Fibroblast of the aortic adventitia (primary cell): Measurements from ENCODE around the genes XPOT and LEMD3.

- CAGE, long polyA plus RNA, result no peak
These were observed 79.4 kb upstream of the MON2 start for GRCh38 chr12:62387264-62387682.

DNA sequence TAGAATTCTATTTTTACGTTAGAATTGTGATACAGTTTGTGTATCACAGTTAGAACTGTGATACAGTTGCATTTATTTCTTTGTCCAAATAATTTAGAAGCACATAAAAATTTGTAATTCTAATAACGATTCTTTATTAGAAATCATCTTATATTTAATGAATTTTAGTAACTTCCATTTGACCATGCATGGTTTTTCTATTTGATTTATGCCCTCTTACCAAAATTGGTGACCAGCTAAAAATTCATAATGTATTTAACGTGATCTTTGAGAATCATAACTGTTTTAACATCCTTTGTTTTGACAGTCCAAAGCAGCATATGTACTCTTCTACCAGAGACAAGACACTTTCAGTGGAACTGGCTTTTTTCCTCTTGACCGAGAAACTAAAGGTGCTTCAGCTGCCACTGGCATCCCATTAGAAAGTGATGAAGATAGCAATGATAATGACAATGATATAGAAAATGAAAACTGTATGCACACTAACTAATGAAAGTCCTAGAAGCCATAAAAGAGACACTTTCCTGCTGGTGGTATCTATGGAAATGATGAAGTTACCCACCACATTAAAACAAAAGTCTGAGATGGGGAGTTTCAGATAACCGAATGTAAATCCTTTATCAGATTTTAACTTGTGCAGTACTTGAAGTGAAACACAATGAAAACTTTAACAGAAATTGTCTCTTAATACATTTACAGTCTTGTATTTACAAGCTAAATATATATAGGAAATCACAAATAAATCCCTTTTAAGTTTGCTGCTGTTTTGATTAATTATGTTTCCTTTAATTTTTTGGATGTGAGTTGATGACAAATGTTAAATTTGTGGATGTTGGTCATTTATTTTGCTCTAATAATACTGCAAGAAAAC, 62.5 kb upstream of the MON2 start:
- CAGE, long polyA plus RNA, result no peak

GRCh38 chr12:62481634-62482449, 15.2 kb downstream of the MON2 start:
- CAGE, long polyA plus RNA, result no peak

- CAGE, long polyA plus RNA, result no peak
These were observed 180.9 kb downstream of the MON2 start for GRCh38 chr12:62647217-62648323.

DNA sequence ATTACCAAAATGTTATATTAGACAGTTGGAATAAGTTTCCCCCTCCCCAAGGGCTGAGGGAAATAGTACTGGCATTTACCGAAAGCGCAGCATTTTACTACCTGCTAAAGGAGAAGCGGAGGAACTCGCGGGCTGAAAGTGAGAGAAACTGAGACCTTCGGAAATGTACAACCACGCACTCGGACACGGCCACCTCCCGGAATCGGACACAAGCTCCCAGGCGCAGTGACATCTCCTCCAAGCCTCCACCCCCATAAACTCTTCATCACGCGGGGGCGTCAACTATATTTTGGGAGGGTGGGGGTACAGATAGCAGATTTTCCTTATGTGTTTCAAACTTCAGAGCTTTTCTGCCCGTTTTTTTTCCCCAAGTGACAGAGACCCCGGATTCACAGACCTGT, 1.1 kb downstream of the PPM1H start:
- CAGE, long polyA plus RNA, result no peak

GRCh38 chr12:63715257-63715650, 47.0 kb upstream of the DPY19L2 start:
- CAGE, long polyA plus RNA, result no peak

DNA sequence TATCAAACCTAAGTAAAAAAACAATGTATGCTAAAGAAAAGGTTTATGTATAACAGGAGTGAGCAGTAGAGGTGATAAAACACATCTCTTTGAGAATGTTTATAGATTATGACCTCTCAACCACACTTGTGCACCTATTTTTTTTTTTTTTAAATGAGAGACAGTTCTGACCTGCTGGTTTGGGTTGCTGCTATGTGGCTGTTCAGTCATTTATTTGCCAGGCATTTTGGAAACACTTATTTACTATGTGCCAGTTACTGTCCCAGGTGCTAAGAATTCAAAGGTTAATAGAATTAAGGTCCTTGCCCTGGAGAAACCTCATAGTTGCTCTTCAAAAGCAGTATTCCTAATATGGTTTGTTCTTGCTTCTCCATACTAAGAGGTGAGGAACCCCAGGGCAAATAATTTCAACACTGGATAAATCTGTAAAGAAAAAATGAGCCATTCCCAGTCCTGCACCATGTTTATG, 56.4 kb downstream of the SRGAP1 start:
- CAGE, long polyA plus RNA, result no peak

GRCh38 chr12:64195316-64195844, 26.7 kb downstream of the KICS2 start:
- CAGE, long polyA plus RNA, result no peak

- CAGE, long polyA plus RNA, result no peak
These were observed 1.5 kb downstream of the C12orf56 start for GRCh38 chr12:64389105-64389466.

GRCh38 chr12:64404014-64404308, 231 bp upstream of the XPOT start:
- CAGE, long polyA plus RNA, result no peak

DNA sequence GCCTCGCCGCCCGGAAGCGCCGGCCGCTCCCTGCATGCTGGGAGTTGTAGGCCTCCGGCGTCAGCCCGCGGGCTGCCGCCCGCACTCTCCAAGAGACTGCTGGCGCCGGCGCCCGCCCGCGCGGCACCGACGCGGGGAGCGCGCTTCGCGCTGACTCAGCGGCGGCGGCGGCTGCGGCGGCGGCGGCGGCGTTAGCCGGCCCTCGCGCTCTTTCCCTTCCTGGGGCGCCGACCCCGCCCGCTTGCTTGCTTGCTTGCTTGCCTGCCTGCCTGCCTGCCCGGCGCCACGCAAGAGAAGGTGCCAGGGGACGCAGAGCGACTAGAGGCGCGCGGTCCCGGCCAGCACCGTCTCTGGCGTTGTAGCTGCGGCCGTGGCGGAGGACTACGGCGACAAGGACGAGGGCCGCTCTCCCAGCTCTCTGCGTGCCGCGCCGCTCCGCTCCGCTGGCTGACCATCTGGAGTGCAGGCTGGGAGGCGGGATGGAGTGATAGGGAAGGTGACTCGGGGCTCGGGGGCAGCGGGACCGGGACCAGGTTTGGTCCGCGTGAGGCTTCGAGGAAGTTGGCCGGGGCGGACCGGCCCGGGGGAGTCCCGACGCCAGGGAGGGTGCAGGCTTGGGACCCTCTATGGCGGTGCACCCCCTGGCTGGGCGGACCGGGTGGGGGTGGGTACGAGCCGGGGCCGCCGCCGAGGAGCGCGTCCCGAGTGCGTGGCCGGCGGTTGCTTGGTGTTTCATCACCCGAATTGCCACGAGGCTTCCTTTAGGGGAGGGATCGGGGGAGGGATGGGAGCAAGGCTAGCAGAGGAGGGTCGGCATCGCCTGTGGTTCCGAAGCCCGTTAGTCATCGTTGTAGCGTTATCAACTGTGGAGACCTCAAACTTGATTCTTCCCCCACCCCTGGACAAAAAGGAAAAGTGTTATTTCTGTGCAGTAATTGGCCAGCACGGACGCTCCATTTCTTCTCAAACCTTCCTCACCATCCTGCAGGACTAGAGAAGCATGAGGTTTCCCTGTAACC, at the start of gene XPOT:
Gene XPOT (plus strand): TSS at position 84 of the 1,019 bp plus-strand sequence.
- CAGE, long polyA plus RNA, result no peak

DNA sequence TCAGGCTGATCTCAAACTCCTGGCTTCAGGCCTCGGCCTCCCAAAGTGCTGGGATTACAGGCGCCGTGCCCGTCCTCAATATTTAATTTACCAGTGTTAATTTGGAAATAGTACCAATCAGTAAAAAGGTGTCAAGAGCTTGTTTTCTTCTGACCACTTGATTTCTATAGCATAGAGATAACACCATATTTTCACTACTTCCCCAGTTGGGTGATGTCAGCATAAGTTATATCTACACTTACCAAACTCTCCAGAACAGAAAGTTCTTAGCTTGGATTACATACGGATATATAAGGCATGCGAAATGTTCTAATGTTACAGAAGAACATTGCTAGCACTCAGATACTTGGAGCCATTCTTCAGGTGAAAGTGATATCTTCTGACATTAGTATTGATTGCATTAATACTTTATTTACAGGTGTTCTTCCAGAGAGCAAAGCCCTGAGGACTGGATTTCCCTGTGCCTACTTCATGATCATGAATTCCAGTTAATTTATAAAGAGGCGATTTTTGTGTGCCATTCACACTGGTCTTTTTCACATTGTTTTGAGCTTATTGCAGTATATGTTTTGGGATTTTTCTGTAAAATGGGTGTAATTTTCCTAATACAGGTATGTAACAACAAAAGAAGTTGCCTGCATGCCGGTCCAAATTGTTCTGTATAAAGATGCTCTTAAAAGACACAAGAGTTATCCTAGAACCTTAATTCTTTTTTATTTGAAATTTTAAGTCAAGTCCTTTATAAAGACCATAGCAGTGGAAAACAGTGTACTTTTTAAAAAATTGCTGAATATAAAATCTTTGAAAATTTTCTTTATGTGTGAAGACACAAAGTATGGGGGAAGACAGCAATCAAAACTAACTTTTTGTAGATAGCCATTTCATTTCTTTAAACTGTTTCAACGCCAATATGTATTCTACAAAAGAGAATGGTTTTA, 4.0 kb upstream of the TBK1 start:
- CAGE, long polyA plus RNA, result no peak

- CAGE, long polyA plus RNA, result no peak
These were observed 73.1 kb upstream of the RASSF3 start for GRCh38 chr12:64537235-64537553.

DNA sequence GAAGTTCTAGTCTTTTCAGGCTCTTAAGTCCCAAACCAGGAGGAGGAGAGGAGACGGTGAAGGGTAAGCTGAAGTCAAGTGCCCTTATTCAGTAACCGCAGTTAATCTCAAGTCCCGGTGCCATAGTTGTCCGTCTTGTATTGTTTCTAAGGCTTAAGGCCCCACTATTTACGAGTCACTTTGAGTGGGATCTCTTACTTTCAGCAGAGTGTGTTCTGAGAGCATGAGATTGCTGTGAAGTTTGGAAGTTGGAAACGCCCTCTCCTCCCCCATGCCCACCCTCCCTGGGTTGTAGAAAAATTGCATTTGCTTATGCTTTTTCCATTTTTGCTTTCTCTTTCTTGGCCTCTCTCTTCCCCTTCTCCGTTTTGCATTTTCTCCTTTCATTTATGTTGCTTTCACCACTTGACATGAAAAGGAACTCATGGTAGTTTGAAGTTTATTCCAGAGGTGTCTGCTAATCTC, 1.6 kb downstream of the RASSF3 start:
- CAGE, long polyA plus RNA, result no peak

DNA sequence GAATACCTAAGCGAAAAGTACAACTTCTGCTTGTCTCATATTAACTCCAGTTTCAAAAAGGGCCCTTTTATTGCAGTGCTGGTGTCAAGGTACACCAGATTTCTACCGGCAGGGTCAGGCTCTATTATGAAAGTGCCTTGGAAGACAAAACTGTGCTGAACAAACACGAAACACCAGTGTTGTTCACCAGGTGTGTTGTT, 20.1 kb upstream of the GNS start:
- CAGE, long polyA plus RNA, result no peak

GRCh38 chr12:65168862-65169853, at the start of gene LEMD3:
LEMD3 (plus strand) TSS chr12:65169583.
- CAGE, long polyA plus RNA, result no peak

GRCh38 chr12:65327476-65328112, 49.1 kb downstream of the MSRB3 start:
- CAGE, long polyA plus RNA, result no peak

DNA sequence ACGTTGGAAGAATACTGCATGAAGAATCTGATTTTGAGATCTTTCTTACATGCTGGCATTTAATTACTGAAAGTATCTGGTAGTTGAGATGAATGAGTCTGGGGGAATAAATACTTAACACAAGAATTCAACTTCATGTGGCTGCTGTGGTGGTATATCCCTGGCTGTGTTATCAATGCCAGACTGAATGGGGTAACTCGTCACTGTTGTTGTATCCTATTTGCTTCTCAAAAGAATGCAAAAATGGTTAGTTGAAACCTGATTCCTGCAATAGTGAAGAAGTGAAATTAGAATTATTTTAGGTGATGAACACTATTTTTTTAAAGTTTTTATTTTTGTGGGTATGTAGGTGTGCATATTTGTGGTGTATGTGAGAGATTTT, 72.5 kb downstream of the HMGA2 start:
- CAGE, long polyA plus RNA, result no peak

GRCh38 chr12:65962792-65963835, 138.8 kb downstream of the HMGA2 start:
- CAGE, long polyA plus RNA, result no peak

DNA sequence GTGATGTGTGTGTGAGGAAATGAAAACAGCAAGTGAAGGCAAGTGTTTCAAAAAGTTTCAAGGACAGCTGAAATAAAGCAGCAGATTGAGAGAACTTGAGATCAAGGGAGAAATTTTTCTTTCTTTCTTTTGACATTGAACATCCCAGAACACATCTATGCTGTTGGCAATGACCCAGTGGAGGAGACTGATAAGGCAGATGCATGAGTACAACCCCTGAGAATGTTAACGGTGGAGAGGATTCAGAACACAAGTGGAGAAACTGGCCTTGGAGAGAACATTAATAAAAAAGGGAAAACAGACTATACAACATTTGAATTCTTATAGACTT, 2.9 kb downstream of the LLPH start:
- CAGE, long polyA plus RNA, result no peak